ENCODE measurements around the genes LTO1, KRTAP5-10 and KRTAP5-11.

- RRBS, result no CpG with 5 or more reads among the region's 25 CpGs
These were observed 88.2 kb downstream of the MYEOV start for GRCh38 chr11:69381995-69382710.

- RRBS, result no CpG with 5 or more reads among the region's 10 CpGs
These were observed 156.5 kb downstream of the MYEOV start for GRCh38 chr11:69450495-69450855.

- RRBS, result no CpG with 5 or more reads among the region's 70 CpGs
These were observed 1.6 kb downstream of the CCND1 start for GRCh38 chr11:69642426-69643121.

- RRBS, result 1% methylated on average over 29 of the region's 68 CpGs
These were observed at the start of gene LTO1 for GRCh38 chr11:69674281-69675451. LTO1 (minus strand) TSS chr11:69675353.

DNA sequence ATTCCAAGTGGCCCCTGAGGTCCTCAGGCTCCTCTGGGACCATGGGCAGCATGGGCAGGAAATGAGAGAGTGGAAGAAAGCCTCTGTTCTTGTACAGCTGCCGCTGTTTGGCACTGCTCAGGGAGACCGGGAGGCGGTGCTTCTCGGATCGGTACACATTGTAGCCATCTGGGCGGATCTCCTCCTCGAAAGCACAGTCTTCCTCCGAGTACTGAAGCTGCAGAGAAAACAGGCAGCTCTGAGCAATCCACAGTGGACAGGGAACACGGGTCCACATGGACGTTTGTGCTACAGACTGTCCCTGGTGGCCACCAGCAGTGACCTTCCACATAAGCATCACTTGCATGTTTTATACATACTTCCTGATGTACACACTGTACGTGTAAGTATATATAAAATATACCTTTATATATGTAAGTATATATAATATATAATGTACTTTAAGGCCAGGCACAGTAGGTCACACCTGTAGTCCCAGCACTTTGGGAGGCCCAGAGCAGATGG is 4.4 kb downstream of the FGF19 start:
- RRBS, result no CpG with 5 or more reads among the region's 11 CpGs

GRCh38 chr11:69891865-69892224 is 72.6 kb upstream of the FGF3 start:
- RRBS, result no CpG with 5 or more reads among the region's 19 CpGs

GRCh38 chr11:69986739-69987551 is 91.2 kb upstream of the ANO1 start:
- RRBS, result no CpG with 5 or more reads among the region's 17 CpGs

DNA sequence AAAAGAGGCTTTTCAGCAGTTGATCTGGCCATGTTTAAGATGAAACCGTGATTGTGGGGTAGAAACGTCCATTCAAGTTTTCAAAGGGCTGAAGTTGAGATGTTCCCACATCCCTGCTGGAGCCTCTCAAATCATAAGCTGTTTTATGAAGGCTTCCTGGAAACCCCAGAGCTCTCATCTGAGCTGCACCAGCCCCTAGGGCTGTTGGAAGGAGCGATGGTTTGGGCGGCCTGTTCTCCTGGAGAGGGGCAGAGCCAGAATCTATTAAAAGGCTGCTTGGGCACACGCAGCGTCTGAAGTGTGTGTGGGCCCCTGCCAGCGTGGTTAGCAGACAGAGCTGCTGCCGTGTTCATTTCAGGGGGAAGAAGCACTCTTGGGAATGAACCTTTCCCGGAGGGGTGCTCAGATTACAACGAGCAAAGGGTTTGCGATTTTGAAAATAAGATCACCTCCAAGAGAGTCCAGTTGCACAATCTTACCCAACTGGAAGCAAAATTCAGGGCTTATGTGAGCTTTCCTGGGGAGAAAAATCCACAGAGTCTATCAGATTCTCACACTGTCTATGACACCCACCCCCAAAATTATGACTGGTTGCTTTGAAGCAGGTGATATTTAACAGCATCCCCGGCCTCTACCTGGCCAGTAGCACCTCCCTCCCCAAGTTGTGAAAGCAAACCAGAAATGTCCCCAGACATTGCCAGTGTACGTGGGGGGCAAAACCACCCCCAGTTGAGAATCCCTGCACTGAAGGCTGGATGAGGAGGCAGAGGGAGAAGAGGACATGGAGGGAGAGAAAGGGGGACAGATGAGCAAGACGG is 12.9 kb downstream of the ANO1 start:
- RRBS, result no CpG with 5 or more reads among the region's 14 CpGs

GRCh38 chr11:70155280-70155864 is 47.7 kb upstream of the FADD start:
- RRBS, result no CpG with 5 or more reads among the region's 23 CpGs

DNA sequence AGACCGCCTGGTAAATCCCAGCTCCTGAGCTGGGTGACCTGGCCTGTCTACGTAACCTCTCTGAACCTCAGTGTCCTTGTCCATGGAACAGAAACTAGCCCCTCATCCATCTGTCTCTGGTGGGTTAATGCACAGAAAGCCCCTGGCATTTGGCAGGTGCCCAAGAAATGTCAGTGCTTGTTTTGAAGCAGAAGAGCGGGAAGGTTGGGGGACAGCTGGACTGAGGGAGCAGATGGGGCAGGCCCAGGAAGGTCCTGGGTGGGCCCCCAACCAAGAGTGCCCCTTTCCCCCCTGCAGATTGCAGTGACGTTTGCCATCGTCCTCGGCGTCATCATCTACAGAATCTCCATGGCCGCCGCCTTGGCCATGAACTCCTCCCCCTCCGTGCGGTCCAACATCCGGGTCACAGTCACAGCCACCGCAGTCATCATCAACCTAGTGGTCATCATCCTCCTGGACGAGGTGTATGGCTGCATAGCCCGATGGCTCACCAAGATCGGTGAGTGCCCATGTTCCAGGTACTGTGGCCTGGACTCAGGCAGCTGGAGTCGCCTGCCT is 42.2 kb upstream of the FADD start:
- RRBS, result no CpG with 5 or more reads among the region's 17 CpGs

- RRBS, result 89% methylated on average over 4 of the region's 18 CpGs
These were observed 41.5 kb upstream of the FADD start for GRCh38 chr11:70161454-70162120.

- RRBS, result no CpG with 5 or more reads among the region's 10 CpGs
These were observed 8.6 kb downstream of the PPFIA1 start for GRCh38 chr11:70278732-70279756.

DNA sequence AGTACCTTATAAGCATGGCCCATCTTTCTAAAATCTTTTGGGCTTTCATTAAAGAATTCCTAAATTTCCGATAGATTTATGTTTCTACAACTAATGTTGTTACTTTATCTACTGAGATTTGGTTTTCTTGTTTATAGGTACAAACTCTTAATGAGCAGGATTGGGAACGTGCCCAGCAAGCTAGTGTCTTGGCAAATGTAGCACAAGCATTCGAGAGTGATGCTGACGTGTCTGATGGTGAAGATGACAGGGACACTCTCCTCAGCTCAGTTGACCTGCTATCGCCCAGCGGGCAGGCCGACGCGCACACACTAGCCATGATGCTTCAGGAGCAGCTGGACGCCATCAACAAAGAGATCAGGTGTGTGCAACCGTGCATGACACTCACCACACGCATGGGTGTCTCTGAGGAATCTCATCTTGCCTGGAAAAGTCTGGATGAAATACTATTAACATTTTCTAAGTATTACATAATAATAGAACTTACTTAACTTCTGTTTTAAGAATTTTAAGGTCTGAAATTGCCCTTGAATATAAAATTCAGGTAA is 54.7 kb upstream of the CTTN start:
- RRBS, result no CpG with 5 or more reads among the region's 12 CpGs

GRCh38 chr11:71213284-71213686 is 39.1 kb downstream of the SHANK2 start:
- RRBS, result no CpG with 5 or more reads among the region's 5 CpGs

DNA sequence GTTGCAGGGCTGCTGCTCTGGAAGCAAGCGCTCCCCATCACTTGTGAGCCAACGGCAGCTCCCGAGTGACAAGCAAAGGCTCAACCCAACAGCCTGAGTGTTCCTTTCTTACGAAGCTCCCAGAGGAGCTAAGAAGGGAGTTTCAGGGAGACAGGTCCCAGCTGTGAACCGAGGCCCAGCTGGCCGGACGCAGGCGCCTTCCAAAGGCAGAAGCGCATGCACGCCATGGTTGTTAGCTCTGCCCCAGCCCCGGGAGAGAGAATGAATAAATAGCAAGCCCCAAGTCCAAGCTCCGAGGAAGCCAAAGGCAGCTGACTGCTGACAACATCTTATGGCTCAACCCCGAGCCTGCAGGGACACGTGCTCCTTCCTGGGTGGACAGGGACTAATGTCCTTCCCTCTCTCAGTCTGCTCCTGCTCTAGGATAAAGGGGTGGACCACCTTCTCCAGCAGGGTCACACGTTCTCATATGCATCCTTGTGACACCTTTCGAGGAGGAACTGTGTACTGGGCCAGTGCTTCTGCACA is 30.0 kb downstream of the SHANK2 start:
- RRBS, result 36% methylated on average over 6 of the region's 16 CpGs

- RRBS, result no CpG with 5 or more reads among the region's 17 CpGs
These were observed 4.7 kb downstream of the SHANK2 start for GRCh38 chr11:71247487-71248332.

DNA sequence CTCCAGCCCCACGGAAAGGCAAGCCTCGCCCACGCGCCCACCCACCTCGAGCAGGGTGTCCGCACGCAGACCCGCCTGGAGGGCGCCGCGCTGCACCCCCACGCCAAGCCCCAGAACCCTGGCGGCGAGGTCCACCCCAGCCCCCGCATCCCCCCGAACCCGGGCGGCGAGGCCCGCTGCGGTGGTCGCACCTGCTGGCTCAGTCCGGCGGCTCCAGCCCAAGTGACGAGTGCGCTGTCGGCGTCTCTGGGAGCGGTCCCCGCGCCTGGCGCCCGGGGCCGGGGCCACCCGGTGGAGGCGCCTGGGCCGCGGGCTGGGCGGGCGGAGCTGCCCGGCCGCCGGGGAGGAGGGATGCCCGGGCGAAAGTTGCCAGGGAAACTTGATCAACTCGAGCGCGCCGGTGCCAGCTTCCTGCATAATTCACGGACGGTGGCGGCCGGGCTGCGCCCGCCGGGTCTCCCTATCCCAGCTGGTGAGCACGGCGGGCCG is 1.1 kb downstream of the SHANK2 start:
- RRBS, result 3% methylated on average over 30 of the region's 59 CpGs

- RRBS, result no CpG with 5 or more reads among the region's 5 CpGs
These were observed 75.5 kb downstream of the DHCR7 start for GRCh38 chr11:71372633-71373172.

DNA sequence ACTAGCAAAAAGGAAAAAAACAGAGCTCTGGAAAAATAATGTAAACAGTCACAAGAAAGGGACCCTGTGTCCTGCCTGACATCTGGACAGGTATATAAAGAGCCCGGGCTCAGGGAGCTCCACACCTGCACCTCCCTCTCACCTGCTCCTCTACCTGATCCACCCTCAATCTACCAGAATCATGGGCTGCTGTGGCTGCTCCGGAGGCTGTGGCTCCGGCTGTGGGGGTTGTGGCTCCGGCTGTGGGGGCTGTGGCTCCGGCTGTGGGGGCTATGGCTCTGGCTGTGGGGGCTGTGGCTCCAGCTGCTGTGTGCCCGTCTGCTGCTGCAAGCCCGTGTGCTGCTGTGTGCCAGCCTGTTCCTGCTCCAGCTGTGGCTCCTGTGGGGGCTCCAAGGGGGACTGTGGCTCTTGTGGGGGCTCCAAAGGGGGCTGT is at the start of gene KRTAP5-10:
TSS of gene KRTAP5-10 (plus strand) at position 157 of the 433 bp plus-strand sequence.
- RRBS, result no CpG with 5 or more reads among the region's 7 CpGs

DNA sequence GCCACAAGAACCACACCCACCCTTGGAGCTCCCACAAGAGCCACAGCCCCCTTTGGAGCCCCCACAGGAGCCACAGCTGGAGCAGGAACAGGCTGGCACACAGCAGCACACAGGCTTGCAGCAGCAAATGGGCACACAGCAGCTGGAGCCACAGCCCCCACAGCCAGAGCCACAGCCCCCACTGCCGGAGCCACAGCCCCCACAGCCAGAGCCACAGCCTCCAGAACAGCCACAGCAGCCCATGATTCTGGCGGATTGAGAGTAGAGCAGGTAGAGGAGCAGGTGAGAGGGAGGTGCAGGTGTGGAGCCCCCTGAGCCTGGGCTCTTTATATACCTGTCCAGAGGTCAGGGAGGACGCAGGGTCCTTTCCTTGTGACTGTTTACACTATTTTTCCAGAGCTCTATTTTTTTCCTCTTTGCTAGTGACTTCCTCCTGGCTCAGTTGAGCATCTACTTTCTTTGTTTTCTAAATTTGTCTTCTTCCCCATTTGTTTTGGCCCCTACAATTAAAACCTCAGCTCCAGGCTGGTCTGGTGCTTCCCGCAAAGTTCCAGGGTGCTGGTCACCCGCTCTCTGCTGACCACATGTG is at the start of gene KRTAP5-11:
TSS of gene KRTAP5-11 (minus strand) at position 281 of the 589 bp plus-strand sequence.
- RRBS, result no CpG with 5 or more reads among the region's 5 CpGs

All from pericardium (tissue), 1 donor.